Camera-type eye (tissue), 1 donor: ENCODE results near the genes ARPC1B and BUD31.

- RAMPAGE, long total RNA = no peak
These were observed 94.4 kb downstream of the SMURF1 start for GRCh38 chr7:99049443-99050066.

- RAMPAGE, long total RNA = no peak
These were observed 36.5 kb downstream of the SMURF1 start for GRCh38 chr7:99107359-99107814.

DNA sequence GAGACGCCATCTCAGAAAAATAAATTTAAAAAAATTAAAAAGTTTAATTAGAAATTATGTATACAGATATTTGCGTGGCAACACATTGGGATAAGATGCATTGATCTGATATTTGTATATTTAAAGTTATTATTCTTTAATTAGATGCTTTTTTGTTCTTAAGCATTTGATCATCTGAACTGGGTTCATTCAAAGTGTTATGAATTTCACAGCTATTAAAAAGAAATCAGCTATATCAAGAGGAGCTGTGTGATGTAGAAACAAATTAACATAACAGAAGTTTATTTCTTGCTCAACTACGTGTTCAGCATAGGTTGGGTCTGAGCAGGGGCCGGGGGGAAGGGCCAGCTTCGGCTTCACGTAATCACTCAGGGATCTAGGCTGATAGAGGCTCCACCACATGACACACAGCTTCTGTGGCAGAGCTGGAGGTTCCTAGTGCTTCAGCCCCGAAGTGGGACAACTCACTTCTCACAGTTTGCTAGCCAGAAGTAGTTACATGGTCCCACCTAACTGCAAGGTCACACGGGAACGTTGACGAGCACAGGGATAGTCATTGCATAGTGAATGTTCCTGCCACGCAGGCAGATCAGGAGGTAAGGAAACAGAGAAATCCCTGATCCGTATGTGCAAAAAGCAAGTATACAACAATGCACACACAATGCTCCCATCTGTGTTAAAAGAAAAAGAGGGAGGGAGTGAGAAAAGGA is 17.1 kb downstream of the SMURF1 start:
- RAMPAGE, long total RNA = no peak

DNA sequence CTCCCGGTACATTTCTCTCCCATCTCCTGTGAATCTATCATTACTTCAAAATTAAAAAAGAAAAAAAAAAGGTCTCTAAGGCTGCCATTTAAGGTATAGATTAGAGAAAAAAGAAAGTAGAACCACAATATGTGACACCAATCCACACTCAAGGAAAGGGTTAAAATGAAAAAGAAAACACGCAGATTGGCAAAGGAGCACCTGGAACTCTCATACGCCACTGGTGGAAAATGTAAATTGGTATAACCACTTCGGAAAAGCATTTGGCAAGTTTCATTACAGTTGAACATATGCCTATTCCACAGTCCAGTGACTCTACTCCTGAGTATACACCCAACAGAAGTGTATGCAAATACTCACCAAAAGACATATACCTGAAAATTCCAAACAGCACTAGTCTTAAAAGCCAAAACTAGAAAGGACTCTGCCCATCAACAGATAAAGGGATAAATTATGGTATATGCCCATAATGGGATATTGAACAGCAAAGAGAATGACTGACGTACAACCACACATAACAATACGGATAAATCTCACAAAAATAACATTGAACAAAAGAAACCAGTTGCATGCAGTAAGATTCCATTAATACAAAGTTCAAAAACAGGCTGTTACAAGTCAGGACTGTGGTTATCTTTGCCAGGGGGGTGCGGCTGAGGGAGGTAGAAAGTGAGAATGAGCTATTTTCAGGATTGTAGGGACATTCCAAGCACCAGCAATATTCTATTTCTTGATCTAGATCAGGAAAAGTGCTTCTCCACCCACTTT is 10.4 kb downstream of the SMURF1 start:
- RAMPAGE, long total RNA = no peak

GRCh38 chr7:99373809-99374897 is at the start of gene ARPC1B:
Gene ARPC1B, plus strand, starts transcription at chr7:99374730.
- RAMPAGE, long total RNA = start-site peak on the plus strand at chr7:99374728-99374749, 72 reads

- RAMPAGE, long total RNA = no peak
These were observed 5.6 kb downstream of the ARPC1B start for GRCh38 chr7:99379787-99380936.

DNA sequence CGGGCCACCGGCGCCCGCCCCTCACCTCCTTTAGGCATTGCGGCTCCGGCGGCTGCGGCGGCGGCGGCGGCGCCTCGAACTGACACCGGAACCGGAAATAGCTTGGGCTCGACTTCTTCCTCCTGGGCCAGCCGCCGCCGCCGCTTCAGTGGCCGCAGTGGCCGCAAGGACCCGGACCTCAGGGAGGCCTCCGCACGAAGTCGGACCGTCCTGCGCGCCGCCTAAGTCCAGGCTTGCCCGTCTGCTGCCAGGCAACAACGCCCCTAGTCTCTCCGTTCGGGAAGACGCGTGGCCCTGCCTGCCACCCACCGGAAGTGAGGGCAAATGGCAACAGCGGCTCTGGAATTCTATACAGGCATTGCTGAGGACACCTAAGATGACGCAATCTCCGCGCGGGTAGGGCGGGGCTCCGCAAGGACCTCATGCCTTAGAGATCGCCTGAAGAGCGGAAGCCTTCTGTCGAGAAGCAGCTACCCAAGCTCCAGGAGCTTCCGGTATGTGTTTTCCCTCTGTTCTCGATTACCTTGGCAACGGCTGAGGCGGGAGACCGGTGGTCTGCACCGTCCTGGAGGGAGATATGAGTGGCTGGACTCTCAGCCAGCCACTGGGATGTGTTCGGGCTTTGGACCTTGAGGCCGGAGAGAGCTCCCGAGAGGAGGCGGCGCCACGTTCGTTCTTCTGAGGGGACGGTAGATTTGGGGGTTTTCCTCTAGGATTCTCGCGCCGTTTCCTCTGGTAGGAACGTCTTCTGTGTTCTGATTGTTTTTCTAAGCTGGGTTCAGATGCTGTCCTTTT is at the start of gene BUD31:
Gene BUD31 (plus strand): TSS at position 459 of the 795 bp plus-strand sequence.
- RAMPAGE, long total RNA = start-site peak on the minus strand centred at position 70 of the sequence, 40 bp wide, 549 reads; start-site peak on the plus strand centred at position 439 of the sequence, 51 bp wide, 324 reads

DNA sequence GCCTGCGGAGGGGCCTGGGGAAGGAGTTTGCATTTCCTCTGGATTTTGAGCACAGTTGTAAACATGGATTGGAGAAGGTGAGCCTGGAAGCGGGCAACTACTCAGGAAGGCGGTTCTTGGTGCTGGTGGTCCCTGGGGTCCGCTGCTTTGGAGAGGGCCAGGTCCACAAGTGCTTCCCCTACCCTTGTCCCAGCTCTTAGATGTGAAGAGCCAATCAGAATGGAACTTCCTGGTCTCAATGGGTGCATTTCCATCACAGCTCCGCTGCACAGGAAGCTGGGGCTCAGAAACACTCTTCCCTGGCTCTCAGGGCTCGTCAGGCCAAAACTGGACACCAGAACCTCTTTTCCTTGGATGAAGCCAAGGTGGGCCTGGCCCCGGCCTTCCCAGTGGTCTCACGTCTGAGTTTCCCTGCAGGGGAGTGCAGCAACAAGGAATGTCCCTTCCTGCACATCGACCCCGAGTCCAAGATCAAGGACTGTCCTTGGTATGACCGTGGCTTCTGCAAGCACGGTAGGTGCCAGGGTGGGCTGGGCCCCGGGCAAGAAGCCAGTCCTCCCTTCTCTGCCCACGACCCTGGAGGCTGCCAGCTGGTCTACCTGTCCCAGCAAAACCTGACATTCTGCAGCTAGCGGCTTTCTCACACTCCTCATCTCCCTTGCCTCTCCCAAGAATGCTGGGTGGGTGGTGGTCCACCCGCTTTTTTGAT is 11.3 kb downstream of the CPSF4 start:
- RAMPAGE, long total RNA = no peak

GRCh38 chr7:99457563-99458638 is 8.1 kb downstream of the ATP5MF start:
- RAMPAGE, long total RNA = no peak

DNA sequence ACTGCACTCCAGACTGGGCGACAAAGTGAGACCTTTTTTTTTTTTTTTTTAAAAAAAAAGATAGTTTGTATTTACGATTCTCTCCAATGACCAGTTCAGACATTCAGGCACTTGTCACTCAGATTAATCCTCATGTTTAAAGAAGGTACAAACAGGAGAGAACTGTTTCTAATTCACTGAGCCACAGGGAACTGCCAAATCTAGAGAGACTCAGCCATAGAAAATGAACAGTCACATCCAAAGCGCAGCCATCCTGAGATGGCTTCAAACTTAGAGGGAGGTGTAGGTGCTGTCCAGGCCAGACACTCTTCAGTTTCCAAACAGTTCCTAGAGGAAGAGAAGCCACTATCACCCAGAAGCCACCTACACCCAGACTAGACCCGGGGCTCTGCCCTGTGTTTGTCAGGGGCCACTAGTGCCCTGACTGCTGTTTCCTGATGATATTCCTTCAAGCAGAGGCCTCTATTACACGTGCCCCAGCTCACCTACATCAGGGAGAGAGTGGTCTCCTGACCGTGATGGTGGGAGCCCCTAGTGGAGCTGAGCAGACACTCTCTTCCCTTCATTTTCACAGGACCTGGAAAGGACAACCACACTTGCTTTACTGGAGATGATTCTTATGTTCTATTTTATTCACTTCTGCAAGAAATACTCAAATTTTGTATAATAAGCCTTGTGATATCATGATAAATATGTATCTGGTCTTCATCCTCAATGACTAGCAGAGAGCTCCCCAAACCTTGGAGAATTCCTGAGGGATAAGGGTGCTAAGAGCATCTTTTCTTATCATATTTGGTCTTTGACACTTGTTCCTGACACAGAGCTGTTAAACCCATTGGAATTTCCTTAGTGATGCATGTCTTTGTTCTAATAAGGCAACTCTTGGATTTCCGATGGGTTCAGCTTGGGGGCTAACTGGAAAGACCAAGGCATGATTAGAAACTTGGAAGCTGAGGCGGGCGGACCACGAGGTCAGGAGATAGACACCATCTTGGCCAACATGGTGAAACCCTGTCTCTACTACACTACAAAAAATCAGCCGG is 9.2 kb downstream of the ZNF394 start:
- RAMPAGE, long total RNA = no peak

DNA sequence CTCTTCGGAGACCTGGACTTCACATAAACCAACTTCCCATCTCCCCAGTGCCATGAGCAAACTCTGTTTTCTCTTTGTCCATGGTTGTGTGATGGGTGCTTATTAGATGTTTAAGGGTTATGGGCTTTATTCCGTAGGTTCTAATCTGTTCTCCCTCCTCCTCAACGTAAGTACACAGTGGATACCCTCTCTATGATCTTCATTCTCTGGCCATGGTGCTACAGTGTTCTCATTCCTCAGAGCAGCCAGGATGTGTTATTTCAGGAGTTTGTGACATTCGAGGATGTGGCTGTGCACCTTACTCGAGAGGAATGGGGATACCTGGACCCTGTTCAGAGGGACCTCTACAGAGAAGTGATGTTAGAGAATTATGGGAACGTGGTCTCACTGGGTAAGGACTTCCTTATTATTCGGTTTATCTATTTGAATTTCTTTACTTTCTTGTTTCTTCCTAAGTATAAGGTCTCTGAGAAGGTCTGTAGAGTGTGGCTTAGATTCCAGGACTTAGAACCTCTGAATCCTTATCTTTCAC is 3.7 kb downstream of the ZNF655 start:
- RAMPAGE, long total RNA = no peak

DNA sequence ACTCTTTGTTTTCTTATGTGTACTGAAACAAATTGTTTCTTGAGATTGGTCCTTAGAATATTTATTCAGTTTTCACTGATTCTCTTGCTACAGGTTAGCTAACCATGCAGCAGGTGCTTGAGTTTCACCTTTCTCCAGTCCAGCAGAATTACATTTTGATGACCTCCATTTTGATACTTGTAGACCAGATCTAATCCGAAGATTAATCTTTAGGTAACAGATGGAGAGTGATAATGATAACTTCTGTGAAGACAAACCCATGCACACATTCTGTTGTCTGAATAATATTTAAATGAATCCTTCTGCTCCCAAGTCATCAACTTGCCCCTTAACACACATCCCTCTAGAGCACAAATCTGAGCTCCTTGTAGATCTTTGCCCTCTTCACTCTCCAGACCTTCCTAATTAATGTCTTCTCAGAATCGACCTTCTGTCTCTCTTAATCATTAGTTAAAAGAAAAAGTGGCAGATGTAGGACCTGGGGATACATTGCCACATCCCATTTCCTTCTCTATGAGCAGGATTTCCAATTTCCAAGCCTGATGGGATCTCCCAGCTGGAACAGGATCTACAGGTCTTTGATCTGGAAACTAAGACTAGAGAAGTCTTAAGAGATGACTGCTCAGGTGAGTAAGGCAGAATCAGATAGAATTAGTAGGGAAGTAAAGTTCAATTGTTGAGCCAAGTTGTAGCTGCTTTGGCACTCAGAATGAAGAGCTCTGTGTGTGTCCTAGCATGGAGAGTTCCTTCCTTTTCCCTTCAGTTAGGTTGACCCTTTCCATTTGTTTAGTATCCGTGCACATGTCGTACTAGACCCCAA is 12.9 kb downstream of the ZNF655 start:
- RAMPAGE, long total RNA = no peak

GRCh38 chr7:99676635-99677493 is 2.9 kb downstream of the CYP3A5 start:
- RAMPAGE, long total RNA = no peak

DNA sequence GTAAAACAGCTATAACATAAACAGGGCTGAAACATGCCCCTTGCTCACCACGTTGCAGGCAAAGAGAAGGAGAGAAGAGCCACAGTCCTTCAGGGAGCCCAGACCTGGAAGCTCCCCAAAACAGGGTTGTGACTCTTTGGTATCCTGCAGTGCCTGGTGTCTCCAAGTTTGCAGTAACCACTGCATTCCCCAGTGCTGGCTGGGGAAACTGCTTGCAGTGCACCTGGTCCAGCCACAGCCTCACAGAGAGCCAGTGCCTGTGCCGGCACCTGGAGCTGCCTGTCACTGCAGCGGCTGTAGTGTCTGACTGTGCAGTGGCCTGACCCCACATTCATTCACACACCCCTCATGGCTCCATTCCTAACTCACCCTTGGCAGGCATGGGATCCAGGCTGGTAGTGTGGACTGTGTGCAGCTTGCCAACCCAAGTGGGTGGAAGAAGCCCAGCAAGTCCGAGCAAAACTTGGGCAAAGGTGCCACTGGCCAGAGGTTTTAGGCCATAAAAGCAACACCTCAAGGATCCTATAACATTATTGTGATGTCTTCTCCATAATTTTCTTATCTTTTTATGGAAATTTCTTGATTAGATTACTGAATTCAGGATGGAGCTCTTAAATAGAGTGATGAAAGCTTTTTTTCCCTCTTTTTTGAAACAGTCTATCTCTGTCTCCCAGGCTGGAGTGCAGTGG is 3.7 kb upstream of the CYP3A43 start:
- RAMPAGE, long total RNA = no peak

- RAMPAGE, long total RNA = no peak
These were observed 921 bp upstream of the CYP3A43 start for GRCh38 chr7:99826700-99827484.

DNA sequence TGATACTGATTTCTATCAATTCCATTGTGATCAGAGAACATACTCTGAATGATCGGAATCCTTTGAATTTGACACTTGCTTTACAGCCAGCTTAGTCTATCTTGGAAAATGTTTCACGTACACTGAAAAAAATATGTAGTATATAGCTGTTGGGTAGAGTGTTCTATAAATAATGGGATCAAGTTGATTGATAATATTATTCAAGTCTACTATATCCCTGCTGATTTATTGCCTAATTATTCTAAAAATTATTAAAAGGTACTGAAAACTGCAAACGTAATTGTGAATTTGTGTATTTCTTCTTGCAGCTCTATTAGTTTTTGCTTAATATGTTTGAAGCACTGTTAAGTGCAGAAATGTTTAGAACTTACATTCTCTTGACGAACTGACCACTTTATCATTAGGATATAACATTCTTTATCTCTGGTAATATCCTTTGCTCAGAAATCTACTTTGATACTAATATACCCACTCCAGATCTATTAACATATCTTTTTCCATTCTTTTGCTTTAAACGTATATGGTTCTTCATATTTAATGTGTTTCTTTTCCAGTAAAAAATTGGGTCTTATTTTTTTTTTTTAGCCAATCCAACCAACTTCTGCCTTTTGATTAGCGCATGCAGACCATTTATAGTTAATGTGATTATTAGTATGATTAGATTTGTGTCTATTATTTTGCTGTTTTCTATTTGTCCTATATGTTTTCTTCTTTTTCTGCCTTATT is 18.7 kb upstream of the OR2AE1 start:
- RAMPAGE, long total RNA = no peak

DNA sequence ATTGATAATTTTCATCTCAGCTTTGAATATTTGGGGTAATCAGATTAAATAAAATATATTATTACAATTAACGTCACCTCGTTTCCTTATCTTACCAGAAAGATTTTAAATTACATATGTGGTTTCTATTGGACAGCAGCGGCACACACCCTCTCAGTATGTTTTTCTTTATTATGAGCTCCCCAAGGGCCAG is 849 bp downstream of the TRIM4 start:
- RAMPAGE, long total RNA = no peak

DNA sequence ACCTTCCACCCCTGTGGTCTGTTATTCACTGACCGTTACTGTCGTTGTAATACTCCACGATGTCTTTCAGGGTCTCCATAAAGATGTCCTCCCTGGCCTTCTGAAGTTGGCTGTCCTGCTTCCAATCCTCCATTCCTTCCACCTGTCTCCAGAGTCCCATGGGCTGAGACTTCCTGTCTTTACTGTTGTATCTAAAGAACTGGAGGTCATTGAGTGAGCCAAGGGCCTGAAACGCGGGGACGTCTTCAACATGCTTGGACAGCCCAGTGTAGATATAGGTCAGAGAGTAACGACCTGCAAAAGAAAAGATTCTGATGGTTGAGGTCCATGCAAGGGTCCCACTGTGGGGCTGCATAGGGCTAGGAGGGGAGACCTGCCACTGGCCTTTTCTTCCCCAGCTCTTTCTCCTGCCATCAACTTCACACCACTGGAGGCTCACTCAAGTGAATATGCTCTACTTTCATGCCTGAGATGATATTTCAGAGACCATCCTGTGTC is 4.1 kb downstream of the AZGP1 start:
- RAMPAGE, long total RNA = no peak

- RAMPAGE, long total RNA = no peak
These were observed 2.7 kb upstream of the ZKSCAN1 start for GRCh38 chr7:100012496-100013244.

- RAMPAGE, long total RNA = no peak
These were observed 1.2 kb downstream of the ZKSCAN1 start for GRCh38 chr7:100016619-100017007.